Metastatic Lung Carcinoma in the Adrenal Gland (tissue), 1 donor: ENCODE data around the genes SLC17A9 and PTK6.

DNA sequence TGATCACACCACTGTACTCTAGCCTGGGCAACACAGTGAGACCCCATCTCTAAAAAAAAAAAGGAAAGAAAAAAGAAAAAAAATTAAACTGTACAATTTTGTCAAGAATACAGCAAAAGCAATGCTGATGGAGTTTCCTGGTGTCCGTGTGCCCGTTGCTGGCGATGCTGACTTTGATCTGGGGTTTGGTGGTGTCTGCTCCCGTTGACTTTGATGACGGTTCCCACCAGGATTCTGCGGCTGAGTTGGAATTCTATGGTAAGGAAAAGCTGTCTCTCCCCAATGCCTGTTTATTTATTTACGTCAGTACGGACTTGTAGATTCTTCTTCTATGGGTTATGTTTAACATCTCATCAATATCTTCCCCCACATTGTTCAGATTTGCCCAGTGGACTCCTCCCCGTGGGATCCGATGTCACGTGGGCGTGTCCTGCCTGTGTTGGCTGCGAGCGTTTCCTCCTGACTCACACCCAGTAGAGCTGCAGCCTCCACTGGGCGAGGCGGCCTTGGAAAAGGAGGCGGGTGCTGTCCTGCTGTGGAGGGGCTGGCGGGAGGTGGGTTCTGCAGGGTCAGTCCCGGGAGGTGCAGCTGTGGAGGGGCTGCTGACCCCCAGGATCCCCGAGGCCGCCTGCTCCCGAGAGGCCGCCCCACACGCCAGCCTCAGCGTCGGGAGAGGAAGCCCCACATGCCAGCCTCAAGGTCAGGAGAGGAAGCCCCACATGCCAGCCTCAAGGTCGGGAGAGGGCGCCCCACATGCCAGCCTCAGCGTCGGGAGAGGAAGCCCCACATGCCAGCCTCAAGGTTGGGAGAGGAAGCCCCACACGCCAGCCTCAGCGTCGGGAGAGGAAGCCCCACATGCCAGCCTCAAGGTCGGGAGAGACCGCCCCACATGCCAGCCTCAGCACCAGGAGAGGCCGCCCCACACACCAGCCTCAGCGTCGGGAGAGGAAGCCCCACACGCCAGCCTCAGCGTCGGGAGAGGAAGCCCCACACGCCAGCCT lies 46.7 kb upstream of the SLCO4A1 start:
- PRO-cap: no peak

DNA sequence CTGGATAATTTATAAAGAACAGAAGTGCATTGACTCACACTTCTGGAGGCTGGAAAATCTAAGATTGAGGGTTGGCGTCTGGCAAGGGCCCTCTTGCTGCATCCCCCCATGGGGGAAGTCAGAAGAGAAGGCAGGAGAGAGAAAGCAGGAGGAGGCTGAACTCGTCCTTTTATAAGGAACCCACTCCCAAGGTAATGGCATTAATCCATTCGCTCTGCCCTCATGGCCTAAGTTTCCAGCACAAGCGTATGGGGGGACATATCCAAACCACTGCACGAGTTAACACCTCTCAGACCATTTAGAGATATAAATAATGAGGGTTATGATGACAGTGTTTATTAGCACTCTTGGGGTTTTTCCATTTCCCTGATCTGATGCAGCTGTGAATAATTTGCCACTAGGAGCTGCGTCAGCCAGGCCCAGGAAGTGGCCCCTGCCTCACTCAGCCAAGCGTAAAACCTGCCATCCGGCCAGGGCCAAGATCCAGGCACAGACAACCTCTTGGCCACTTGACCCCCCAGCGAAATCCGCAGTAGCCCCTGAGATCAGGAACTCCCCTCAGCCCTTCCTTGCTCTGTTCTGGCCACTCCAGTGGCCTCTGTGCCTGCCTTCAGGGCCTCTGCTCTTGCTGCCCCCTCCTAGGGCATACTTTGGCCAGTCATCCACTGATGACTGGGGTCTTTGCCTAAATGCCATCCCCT lies 14.2 kb upstream of the SLCO4A1 start:
- PRO-cap: no peak

- PRO-cap: no peak
Measured at GRCh38 chr20:62647628-62648527, 5.6 kb downstream of the SLCO4A1 start.

GRCh38 chr20:62761960-62762448 lies 34.3 kb upstream of the MRGBP start:
- PRO-cap: no peak

- PRO-cap: no peak
Measured at GRCh38 chr20:62797853-62798703, 1.8 kb downstream of the MRGBP start.

GRCh38 chr20:62823548-62824198 lies 6.8 kb downstream of the COL9A3 start:
- PRO-cap: no peak

DNA sequence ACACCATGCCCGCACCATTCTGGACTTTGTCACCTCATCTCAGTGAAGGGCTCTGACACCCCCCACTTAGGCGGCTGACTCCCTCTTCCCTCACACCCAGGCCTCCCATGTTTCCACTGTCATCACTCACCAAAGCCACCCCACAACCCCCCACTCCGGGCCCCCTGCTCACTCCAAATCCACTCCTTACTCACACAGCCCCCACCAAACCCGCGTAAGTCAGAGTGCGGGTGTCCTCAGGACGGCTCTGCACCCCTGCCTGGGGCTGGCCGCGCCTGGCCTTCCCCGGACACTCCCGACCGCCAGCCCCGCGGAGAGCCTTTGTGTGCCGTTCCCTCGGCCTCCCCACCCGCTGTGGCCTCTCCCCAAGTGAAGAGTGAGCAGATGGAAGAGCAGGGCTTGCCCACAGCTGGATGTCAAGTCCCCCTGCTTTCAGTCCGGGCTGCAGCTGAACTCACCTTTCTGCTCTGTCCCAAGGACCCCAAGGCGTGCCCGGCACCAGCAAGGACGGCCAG lies 21.5 kb downstream of the TCFL5 start:
- PRO-cap: no peak

DNA sequence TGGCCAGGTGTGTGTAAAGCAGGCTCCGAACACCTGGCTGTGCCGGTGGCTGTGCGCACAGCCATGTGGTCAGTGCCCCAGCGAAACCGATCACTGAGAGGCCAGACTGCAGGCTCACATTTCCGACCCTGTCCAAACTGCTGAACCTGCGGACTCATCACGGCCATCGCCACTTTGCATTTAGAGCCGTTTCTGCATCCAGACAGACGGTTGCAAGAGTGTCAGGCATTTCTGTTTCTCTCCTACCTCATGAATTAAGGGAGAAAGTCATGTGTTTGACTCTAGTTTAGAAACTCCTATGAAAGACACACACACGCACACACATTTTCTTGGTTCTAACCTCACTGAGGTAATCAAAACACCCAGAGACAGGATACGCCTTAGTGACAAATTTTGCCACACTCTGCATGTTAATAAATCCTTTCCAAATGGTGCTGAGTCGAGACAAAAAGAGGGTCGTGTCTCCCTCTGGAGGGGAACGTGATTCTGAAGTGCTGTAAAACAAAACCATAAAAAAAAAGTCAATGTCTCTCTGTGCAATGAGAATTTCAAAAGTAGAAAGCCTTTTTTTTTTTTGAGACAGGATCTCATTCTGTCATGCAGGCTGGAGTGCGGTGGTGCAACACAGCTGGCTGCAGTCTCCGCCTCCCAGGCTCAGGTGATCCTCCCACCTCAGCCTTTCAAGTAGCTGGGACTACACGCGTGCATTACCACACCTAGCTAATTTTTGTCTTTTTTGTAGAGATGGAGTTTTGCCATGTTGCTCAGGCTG lies 31.0 kb upstream of the TCFL5 start:
- PRO-cap: no peak

GRCh38 chr20:62913982-62914643 lies 12.2 kb downstream of the DIDO1 start:
- PRO-cap: no peak

- PRO-cap: no peak
Measured at GRCh38 chr20:62927852-62928941, 1.9 kb upstream of the DIDO1 start.

GRCh38 chr20:62952296-62953172 lies at the start of gene SLC17A9:
TSS of gene SLC17A9 (plus strand) at chr20:62952709.
- PRO-cap: unidirectional peak, plus-strand start at chr20:62952700

DNA sequence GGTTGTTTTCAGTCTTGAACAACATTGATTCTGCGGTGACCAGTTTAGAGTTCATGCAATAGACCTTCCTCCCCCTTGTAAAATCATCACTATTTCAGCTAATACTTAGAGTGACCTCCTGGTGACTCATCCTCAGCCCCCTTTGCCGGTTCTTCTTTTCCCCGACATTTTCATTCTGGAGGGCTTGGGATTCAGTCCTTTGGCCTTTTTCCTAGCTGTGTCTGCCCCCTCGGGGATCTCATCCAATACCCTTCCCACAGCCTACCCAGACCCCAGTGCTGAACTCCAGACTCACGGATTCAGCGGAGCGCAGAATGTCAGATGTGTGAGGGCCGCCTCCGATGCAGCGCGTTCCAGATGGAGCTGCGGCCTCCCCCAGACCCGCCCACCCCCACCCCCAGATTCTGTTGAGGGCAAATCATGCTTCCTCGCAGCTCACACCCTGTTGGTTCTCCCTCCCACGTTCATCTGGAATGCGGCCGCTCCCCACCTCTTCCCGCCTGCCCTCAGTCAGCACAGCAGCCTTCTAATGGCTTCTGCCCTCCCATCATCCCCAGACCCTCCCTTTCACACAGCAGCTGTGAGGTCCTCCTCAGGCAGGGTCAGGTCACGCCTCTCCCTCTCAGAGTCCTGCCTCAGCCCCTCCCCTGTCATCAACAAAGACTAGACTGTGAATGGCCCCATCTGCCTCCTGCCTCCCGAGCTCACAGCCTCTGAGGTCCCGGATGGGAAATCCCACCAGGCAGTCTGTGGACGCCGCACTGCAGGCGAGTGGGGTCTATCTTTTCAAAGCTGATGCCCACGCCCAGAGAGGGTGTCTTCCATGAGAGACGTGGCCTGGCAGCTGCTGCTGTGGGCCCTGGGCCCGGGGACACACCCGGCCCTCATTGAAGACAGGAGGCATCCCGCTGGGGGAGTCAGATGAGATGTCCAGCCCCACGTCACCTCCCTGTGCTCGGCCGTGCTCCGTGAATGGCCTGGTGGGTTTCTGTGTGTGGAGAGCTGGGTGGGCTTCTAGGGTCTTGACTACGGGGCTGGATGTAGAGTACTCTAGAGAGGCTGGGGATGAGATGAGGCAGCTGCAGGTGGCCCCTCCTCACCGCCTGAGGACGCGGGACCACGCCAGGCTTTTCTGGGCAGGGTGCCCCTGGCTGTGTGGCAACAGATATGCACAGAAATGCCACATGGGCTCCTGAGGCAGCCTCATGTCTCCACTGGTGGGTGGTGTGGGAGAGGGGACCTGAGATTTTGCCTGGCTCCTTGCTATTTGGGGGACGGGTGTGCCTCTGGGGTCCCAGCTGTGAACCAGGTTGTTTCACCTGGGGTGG lies 8.0 kb upstream of the BHLHE23 start:
- PRO-cap: no peak

GRCh38 chr20:63037568-63038279 lies 31.0 kb upstream of the BHLHE23 start:
- PRO-cap: no peak

DNA sequence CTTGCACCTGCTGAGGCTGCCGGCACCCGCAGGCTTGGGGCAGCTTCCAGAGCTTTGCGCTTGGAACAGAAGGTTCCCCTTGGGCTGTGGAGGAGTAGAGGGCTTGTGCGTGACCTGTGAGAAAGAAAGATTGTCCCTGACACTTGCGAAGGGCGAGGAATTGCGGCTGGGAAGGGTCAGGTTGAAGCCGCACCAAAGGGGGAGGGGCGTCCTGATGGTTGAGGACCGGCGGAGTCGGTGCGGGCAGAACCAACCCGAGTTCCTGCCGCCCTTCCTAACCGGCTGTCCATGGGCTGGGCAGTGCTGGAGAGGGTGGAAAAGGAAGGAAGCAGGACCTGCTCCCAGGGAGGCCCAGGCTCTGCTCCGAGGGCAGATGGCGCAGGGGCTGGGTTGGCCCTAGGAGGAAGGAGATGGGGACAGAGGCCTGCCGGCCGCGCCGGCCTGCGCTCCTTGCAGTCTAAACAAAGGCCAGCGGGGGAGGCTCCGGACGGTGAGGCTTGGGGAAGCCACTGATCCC lies 39.6 kb downstream of the YTHDF1 start:
- PRO-cap: no peak

GRCh38 chr20:63290766-63291333 lies 2.1 kb upstream of the COL20A1 start:
- PRO-cap: no peak

DNA sequence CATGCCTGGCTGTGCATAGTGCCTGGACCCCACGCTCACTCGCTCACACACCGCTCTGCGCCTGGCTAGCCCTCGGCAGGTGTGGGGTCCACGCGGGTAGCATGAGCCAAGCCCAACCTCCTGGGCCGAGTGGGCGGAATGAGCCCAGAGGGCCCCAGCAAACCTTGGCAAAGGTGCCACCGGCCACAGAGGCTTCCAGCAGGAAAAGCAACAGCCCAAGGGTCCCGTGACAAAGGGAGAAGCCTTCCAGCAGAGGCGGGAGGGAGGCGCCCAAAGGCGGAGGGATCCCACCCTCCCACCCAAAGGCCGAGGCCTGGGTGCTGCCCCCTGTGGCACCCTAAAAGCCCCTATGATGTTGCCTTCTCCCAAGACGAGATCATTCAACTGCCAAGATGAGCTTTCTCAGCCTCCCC lies 19.5 kb upstream of the CHRNA4 start:
- PRO-cap: no peak

DNA sequence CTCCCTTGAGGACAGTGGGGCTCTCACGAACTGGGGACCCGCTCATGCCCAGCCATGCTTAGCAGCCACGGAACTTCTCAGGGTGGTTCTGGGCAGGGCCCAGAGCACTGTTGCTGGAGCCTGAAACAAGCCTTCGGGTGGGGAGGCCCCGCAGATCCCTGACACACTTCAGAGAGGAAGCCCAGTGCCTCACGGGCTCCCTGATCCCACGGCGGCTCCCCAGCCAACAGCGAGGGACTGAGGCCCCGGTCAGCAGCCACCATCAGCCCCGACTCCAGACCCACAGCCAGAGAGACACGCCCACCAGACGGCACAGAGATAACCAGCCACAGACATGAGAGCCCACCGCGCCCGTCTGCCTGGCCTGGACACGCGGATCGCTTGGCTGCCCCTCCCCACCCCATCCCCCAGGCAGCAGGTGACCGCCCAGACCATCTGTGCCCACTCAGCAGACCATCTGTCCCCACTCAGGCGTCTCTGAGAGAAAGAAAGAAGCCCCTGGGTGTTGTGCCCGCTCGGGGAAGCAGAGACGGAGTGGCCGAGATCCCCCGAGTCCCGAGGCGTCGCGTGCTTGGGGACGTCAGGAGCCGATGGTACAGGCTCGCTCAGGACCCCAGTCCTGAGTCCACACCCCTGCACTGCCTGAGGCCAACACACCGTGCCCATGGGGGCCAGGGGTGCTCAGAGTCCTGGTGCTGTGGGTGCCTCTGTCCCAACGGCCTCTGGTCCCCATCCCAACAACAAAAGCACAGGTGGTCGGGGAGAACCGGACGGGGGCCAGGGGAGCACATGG lies 55.5 kb upstream of the CHRNA4 start:
- PRO-cap: no peak

GRCh38 chr20:63497869-63498789 lies 754 bp downstream of the EEF1A2 start:
- PRO-cap: no peak

DNA sequence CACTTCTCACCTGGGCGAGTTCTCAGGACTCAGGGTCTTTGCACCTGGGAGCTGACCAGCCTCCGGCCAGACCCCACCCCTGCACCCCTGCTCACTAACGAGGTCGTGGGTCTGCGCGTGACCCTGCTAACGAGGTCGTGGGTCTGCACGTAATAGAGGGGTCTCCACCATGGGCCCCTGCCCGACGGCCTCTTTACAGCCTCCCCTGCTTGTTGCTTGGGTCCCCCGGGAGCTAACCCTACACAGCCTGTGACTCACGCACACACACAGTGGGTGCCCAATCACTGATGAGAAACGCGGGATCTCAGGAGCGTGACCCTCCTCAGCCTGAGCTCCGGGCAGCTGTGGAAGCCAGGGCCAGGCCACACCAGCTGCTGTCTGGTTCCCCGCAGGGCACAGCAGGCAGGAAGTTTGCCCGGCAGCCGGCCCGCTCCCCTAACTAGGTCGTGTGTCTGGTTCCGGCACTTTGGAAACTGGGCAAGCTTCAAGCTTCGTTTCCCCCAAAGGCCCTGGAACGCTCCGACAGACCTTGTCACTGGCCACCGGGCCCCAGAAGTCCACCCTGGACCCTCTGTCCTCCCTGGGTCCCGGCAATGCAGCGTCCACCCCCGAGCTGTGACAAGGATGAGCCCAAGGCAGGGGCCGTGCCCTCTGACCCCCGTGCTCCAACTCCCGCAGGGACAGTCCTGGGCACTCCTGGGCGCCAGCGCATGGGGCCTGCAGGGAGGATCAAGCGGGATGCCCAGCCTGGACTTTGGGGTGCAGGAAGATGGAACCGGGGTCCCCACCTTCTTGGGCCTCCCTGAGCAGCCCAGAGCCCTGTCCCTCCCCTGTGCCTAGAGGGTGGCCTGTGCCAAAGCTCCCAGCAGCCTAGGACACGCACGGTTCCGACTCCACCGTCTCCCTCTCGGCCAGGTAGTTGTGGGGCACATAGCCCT lies 705 bp downstream of the PTK6 start:
- PRO-cap: bidirectional peak, plus-strand start at position 370 of the sequence, minus-strand start at position 380 of the sequence; bidirectional peak, plus-strand start at position 711 of the sequence, minus-strand start at position 441 of the sequence

- PRO-cap: bidirectional peak, plus-strand start at chr20:63537402, minus-strand start at chr20:63537376
Measured at GRCh38 chr20:63537140-63537628, at the start of gene PTK6. TSS of gene PTK6 (minus strand) at chr20:63537376.